ENCODE measurements around a stretch of chr13.

DNA sequence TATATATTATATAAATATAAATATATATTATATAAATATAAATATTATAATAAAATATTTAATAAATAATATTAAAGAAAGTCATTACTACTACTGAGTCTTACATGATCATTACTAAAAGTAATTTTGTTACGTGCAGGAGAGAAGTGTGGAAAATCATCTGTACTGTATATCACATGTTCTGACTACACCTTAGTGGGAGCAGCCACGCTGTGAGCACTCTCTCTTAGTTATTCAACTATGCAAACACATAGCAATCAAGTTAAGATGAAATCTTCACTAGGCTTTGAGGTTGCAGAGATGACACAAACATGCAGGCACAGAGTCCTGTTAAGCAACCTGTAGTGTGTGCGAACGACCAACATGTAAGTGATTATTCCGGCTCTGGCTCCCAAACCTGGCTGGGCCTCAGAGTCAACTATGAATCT lies 91.6 kb downstream of the IRS2 start:
- PRO-cap, result no peak
- RRBS, result no CpG with 5 or more reads among the region's 5 CpGs

- PRO-cap, result no peak
- RRBS, result no CpG with 5 or more reads among the region's 16 CpGs
Observed at GRCh38 chr13:109780610-109781508, 5.5 kb downstream of the IRS2 start.

DNA sequence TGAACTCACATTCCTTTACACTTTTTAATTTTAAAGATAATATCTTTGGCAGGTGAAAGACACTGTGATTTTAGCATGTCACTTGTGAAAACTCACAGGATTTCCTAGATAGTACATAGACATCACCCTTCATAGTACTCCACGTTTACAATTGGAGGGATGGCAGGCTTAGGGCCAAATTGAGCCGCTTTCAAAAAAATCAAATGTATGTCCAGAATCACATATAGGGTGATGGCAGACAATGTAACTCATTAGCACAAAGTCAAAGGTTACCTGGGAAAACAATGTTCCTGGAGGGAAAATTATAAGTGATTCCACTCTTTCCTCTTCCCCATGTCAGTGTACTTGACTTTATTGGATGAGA lies 112.2 kb upstream of the IRS2 start:
- PRO-cap, result no peak
- RRBS, result no CpG with 5 or more reads among the region's 2 CpGs

- PRO-cap, result no peak
- RRBS, result 100% methylated on average over 1 of the region's 15 CpGs
Observed at GRCh38 chr13:110056950-110057672, 249.8 kb downstream of the COL4A1 start.

GRCh38 chr13:110129593-110130005 lies 177.4 kb downstream of the COL4A1 start:
- PRO-cap, result no peak
- RRBS, result no CpG with 5 or more reads among the region's 10 CpGs

DNA sequence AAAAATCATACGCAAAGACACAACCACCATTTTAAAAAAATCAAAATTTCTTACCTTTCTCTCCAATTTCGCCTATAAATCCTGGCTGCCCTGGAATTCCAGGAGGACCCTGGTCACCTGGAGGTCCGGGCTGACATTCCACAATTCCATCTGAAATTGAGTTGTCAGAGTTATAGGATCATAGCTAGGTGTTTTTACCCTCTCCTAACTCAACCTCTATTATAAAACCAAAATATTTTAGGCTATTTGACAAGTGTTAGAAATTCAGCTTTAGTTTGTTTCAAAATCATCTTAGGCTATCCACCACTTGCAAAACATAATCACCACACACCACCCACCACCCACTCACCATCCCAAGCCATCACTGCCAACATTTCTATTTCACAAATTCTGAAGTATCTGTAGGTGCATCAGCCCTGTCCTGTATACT lies 112.0 kb downstream of the COL4A1 start:
- PRO-cap, result no peak
- RRBS, result no CpG with 5 or more reads among the region's 3 CpGs

DNA sequence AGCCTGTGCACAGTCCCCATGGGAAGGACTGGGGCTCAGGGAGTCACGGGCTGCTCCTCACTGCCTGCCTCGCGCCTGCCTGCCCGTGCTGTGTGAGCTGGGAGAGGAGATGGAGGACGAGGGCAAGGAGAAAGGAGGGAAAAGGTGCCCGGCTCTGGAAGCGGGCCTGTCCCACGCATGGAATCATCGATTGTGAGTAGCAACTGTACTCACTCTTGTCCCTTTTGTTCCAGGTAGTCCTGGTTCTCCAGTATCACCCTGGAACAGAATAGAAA lies 93.5 kb downstream of the COL4A1 start:
- PRO-cap, result no peak
- RRBS, result no CpG with 5 or more reads among the region's 9 CpGs

GRCh38 chr13:110279742-110280458 lies 27.1 kb downstream of the COL4A1 start:
- PRO-cap, result no peak
- RRBS, result no CpG with 5 or more reads among the region's 8 CpGs

- PRO-cap, result no peak
- RRBS, result under 1% methylated on average over 9 of the region's 15 CpGs
Observed at GRCh38 chr13:110306831-110306928, 277 bp downstream of the COL4A1 start.

DNA sequence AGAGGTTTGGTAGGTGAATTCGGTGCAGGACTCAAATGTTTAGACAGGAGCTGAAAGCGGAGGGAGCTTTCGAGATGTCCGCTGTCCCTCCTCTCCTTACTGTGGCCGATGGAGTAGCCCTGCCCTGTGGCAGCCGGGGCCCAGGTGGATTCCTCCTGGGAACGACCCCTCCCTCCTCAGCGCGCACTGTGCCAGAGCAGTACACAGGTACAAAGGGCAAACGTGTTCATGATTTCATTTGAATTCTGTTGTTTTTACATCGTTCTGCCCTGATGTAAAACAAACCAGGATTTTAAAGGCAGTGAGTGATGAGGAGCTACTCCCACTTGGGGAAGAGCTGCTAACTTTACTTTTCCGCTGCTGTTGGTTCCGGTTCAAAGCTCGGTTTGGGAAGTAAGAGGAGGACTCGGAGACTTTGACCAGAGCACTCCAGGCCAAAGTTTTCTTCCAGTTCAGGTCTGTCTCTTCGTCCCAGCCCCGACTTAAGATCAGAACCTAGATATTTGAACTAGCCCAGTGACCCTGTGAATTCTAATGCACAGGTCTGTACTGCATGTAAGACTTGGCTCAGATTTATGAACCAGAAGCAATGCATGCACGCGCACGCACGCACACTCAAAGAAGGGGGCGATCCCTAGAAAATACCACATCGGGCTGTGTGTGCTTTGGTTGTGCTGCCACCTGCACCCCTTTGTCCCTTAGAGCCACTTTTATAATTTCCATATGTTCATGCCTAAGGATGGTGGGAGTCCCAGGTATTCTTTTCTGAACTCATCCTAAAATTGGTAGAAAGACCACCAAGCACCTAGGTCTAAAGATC lies 2.0 kb downstream of the COL4A2 start:
- PRO-cap, result bidirectional peak, plus-strand start at position 377 of the sequence, minus-strand start at position 98 of the sequence
- RRBS, result no CpG with 5 or more reads among the region's 23 CpGs

- PRO-cap, result no peak
- RRBS, result 67% methylated on average over 2 of the region's 16 CpGs
Observed at GRCh38 chr13:110322012-110322848, 15.1 kb downstream of the COL4A2 start.

DNA sequence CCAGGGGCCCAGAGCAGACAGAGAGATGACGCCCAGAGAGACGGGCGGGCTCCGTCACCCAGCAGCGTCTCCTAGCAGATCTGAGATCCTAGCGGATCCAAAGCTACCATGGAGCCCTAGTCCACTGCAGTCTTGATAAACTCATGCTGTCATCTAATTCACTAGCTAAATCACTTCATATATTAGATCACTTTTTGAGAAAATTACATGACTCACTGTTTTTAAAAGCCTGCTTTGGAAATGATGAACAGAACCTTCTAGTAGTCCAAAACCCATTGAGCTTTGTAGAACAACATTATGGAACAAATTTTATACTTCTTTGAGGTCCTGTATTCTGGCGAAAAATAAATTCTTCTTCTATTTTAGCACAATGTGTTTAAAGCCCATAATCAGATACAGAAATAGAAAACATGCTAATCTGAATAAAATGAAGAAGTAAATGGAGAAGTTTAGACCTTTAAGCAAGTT lies 21.6 kb downstream of the COL4A2 start:
- PRO-cap, result no peak
- RRBS, result no CpG with 5 or more reads among the region's 7 CpGs

DNA sequence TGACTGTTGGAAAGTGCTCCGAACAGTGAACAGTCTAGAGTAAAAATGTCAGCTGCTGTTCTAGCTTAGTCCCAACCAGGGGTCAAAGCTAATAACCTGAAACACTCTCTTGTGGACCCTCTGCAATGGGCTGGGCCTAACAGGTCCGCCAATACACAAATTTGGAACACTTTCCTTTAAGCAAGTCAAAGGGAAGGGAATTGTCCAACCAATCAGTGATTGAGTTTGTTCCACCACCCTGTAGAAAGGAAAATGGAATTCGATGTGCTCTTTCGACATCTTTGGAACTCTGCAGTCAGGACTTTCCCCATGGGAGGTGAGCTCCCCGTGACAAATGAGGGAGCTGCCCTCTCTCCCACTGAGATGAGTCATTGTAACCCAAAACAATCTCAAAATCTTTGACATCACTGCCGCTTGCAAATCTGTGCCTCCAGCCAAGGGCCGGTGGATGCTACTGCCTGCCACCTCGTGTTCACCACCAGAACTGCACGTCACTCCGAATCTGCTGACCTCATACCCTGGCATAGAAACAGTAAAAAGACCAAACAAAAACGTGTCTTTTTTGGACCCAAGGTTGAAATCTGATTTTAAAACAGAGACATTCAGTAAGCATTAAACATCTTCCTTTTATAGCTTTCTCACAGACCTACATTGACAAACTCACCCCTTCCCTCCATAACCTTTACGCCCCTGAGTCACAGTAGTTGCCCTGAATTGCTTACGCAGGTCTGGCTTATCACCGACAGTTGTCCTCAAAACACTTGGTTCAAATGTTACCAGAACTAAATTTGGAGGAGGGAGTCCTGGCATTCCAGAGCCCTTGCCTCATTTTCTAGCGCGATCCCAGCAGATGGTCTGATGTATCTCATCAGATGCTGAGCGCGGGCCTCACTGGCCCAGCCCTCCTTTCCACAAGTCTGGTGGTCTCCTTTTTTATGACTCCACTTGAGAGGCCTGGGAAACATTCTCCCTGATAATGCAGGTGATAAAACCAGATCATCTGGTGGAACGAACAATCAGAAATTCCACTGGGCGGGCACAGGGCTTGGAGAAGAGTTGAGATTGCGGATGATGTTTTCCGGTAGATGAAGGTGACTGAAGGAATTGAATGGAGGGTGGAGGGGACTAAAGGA lies 105.2 kb downstream of the COL4A2 start:
- PRO-cap, result no peak
- RRBS, result no CpG with 5 or more reads among the region's 22 CpGs

- PRO-cap, result no peak
- RRBS, result no CpG with 5 or more reads among the region's 8 CpGs
Observed at GRCh38 chr13:110447003-110447401, 114.5 kb downstream of the RAB20 start.

GRCh38 chr13:110519221-110519420 lies 42.4 kb downstream of the RAB20 start:
- PRO-cap, result no peak
- RRBS, result no CpG with 5 or more reads among the region's 7 CpGs

- PRO-cap, result no peak
- RRBS, result 65% methylated on average over 3 of the region's 19 CpGs
Observed at GRCh38 chr13:110536037-110536843, 25.3 kb downstream of the RAB20 start.

GRCh38 chr13:110560009-110560543 lies 1.4 kb downstream of the RAB20 start:
- PRO-cap, result no peak
- RRBS, result no CpG with 5 or more reads among the region's 7 CpGs

GRCh38 chr13:110560544-110560960 lies 970 bp downstream of the RAB20 start:
- PRO-cap, result no peak
- RRBS, result 8% methylated on average over 3 of the region's 4 CpGs

DNA sequence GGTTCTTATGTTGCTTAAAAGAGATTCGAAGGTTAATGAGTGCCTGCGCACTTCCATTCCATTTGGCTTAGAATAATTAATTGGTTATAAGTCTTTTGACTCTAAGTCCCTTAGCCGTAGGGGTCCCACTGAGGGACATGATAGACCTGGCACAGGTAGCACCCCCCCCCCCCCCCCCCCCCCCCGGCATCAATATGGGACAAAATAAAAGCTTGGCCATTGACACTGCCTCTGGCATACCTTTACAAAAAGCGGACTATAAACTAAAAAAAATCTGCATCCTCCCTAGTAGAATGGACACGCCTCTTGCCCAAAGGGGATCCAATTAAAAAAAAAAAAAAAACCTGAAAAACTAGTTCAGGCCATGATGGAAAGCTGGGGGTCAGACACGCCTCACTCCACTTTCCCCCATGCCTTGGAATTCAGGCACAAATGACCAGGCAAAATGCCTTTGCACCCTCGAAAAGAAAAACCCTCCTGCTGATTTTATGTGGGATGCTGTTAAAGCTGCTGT lies 5.4 kb upstream of the NAXD start:
- PRO-cap, result no peak
- RRBS, result no CpG with 5 or more reads among the region's 8 CpGs

DNA sequence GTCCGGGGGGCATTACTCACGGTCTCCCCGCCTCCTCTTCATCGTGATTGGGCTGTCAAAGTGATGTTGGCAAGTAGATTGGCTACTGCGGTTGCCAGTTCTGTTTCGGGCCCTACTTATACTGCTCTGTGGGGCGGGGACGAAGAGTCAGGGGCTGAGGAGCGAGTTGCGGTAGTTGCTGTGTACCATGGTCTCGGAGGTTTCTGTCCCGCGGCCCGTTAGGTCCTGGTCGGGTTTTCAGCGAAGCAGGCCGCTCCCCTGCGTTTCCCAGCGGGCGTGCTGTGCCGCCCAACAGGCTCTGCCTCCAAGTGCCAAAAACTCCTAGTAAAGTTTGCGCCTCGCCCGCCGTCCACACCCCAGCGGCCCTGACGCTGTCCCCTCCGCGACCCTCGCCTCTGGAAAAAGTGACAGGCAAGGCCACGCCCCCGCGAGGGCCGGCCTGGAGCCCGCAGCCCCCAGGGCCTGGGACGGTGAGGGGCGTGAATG lies 340 bp upstream of the ING1 start:
- PRO-cap, result bidirectional peak, plus-strand start at position 145 of the sequence, minus-strand start outside the sequence; bidirectional peak, plus-strand start outside the sequence, minus-strand start at position 397 of the sequence
- RRBS, result 0% methylated on average over 4 of the region's 37 CpGs